Hematopoietic multipotent progenitor cell (in vitro differentiated cells): ENCODE measurements around the genes ARF4 and SLMAP.

GRCh38 chr3:57596755-57597504, at the start of gene ARF4:
TSS of gene ARF4 (minus strand) at chr3:57597344.
- CAGE, long polyA plus RNA: start-site peak on the minus strand at chr3:57597342-57597417, 1,109 reads

DNA sequence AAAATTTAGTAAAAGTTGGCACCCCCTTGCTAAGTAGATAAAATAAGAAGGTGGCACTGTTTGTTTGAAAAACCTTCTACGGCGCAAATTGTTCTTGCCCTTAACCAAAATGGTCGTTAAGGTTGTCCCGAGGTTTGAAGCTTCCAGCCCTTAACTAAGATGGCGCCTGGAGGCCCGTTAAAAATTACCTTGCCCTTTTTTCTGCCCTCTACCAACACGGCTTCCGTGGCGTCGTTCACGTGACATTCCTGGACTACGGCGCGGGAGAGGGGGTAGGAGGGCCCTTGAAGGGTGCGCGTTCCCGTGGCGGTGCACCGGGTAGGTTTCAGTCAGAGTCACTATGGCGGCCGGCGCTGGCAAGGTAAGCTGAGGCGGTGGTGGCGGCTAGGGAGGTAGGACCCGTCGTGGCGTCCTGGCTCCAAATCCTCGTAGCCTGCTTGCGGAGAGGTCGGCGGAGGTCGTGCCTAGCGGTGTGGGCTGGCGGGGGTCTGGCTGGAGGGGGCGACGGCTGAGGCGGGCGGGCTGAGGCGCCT, at the start of gene SLMAP:
SLMAP (plus strand) TSS at position 328 of the 533 bp plus-strand sequence.
- CAGE, long polyA plus RNA: no peak

GRCh38 chr3:57758058-57758695, 2.1 kb downstream of the SLMAP start:
- CAGE, long polyA plus RNA: no peak

- CAGE, long polyA plus RNA: no peak
Observed at GRCh38 chr3:57782889-57783705, 27.0 kb downstream of the SLMAP start.

GRCh38 chr3:57809511-57809905, 53.4 kb downstream of the SLMAP start:
- CAGE, long polyA plus RNA: no peak

- CAGE, long polyA plus RNA: no peak
Observed at GRCh38 chr3:57864429-57865042, 108.4 kb downstream of the SLMAP start.

DNA sequence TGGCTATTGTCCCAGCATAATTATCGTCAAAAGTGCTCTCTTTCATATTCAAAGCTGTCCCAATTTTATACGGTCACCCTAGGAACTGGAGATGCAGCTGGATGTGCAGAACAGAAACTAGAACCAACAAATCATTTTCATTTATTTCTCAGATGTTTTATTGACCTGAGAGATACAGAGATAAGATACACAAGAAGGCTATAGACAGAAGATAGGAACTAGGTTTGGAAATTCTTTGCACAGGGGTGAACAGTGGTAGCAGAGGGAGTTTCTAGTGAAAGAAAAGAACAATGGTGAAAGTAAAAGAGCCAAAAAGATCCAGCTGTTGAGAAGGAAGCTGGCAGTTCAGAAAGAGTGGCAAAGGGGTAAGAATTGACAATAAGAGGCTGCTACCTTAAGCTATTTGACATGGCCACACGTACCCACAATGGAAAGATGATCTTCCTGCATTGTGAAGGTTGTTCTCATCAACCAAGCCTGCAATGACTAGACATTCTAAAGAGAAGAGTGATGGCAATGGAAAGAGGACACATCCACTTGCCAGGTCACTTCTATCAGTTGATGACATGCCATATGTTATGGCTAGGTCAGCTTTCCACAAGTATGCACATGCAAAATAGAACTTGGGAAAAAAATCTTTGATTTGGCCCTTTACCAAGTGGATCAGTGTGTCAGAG, 105.2 kb upstream of the FLNB start:
- CAGE, long polyA plus RNA: no peak

DNA sequence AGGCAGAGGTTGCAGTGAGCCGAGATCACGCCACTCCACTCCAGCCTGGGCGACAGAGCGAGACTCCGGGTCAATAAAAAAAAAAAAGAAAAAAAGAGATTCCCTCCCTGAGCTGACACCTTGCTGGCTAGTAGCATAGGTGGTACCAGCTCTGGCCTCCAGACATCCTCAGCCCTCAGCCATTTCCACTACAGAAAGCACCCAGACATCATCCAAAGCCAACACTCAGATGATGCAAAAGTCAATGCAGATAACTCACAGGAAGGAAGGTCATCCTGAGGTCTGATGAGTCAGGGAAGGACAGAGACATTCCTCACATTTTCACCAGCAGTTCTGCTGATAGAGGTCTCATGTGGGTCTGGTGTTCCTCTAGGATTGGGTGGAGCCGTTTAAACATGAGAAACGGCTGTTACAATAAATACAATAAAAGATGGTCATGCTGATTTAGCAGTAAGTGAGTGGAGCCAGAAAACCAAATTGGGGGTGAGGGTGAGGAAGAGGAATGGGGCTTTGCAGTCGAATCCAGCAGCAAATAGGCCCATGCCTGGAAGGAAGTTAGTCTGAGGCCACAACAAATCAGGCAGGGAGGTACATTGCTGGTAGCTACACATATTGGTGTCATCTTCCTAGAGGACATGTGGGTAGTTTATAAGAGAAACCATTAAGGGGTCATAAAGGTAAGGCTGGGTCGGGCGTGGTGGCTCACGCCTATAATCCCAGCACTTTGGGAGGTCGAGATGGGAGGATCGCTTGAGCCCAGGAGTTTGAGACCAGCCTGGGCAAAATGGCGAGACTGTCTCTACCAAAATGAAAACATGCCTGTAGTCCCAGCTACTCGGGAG, 33.3 kb upstream of the FLNB start:
- CAGE, long polyA plus RNA: no peak

GRCh38 chr3:58014074-58014593, 5.9 kb downstream of the FLNB start:
- CAGE, long polyA plus RNA: no peak

GRCh38 chr3:58021213-58021875, 13.1 kb downstream of the FLNB start:
- CAGE, long polyA plus RNA: no peak

GRCh38 chr3:58043696-58044337, 35.6 kb downstream of the FLNB start:
- CAGE, long polyA plus RNA: no peak

- CAGE, long polyA plus RNA: no peak
Observed at GRCh38 chr3:58081979-58082547, 73.8 kb downstream of the FLNB start.

- CAGE, long polyA plus RNA: no peak
Observed at GRCh38 chr3:58099346-58099890, 91.2 kb downstream of the FLNB start.

DNA sequence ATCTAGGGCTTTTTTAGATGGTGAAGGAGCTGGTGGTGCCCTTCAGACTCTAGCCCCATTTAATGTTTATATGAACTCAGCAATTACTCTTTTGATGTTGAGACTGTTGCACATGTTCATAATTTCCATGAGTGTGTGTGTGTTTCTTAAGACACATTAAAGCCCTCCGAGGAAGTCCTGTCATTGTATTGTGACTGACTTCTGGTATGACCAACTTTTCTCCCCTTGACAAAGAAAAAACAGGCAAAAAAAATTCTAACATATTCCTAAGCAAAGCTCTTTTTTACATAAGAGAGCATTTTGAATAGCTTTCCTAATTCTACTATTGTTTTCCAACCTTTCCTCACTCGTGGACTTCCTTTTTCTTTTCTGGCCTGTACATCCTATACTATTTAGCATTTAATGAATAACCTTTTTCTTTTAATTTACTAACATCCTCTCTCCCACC, 91.7 kb downstream of the FLNB start:
- CAGE, long polyA plus RNA: no peak

GRCh38 chr3:58193301-58193724, 17.5 kb downstream of the DNASE1L3 start:
- CAGE, long polyA plus RNA: no peak

- CAGE, long polyA plus RNA: no peak
Observed at GRCh38 chr3:58333017-58334108, 671 bp downstream of the PXK start.

GRCh38 chr3:58486939-58487614, 4.8 kb upstream of the KCTD6 start:
- CAGE, long polyA plus RNA: no peak

DNA sequence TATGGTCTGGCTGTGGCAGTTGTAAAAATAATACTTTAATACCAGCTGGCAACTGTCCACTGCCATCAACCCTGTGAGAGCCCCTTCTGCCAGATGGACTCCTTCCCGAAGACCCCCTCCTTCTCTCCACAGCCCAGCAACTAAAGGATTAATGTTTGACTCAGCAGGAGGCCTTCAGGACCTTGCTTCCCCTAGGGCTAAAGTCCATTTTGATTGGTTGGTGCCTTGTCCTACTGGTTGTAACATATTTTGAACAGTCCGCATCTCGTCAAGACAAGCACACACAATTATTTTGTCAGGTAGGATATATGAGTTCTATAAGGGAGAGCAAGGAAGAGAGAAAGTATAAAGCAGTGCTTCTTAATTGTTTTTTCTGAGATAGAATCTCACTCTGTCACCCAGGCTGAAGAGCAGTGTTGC, 18.7 kb downstream of the ACOX2 start:
- CAGE, long polyA plus RNA: no peak

- CAGE, long polyA plus RNA: no peak
Observed at GRCh38 chr3:58625982-58626466, 40.5 kb downstream of the FAM3D start.

DNA sequence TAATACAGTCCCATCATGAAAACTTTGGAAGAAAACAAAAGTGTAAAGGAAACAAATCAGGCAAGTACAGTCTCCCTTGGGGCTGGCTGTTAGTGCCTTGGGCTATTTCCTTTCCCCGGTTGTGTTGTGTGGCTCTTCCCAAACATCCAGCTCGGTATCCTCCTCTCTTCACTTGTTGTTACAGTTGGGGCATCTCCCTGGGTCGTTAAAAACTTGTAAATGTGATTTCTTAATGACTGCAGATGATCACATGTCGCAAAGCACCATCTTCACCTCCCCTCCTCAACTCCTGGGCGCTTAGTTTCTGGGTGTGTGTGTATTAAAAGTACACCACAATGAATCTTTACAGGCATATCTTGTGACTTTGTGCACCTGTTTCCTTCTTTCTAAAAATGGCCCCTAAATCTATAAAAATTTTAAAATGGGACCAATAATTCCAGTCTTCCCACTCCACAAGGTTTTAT, 4.7 kb upstream of the FAM3D start:
- CAGE, long polyA plus RNA: no peak